Vagina (tissue), 1 donor: ENCODE data around the genes TRPT1, ENSG00000286264 and PPP1R14B.

GRCh38 chr11:63882750-63883220, 34.2 kb downstream of the RCOR2 start:
- PRO-cap = no peak
- RAMPAGE, long total RNA = no peak

DNA sequence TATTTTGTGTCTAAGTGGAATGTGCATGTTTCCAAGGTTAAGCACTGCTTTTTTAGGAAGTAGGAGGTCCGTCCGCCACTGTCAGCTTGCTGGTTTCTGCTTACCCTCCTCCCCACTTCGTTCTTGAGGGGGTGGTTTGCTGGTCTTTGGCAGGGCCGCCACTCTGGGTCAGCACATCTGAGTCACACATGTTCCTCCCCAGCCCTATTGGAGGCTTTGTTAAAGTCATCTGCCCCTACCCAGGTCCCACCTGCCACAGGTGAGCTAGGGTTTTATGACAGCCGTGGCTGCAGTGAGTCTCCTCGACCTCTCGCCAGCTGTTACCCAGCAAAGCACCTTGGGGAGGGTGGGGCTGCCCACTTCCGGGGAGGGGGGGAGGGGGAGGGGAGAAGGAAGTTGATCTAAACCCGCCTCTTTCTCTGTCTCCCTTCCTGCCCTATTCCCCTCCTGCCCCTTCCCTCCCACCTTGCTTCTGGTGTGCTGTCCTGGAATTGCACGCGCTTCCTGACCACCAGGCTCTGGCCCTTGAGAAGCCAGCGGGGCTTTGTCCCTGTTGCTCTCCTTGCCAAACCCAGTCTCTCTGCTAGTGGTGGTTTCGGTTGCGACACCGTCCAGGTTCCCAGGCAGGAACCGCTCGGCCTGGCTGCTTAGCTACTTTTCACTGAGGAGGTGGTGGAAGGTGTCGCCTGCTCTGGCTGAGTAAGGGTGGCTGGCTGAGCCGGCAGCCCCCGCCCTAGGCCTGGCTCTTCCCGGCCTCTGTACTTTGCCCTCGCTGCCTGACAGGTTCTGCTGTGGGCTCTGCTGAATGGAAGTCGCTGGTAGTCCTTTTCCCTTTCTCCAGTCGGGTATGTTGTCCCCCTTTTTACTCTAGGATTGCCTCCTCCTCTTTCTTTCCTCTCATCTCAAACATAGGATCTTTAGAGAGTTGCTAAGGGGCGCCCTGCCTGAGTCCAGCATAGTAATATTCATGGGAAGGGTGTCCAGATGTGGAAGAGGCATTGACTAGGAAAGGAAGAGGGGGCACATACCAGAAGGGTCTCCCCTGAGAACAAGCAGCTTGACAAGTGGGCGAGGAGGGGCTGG, 28.5 kb downstream of the RCOR2 start:
- PRO-cap = no peak
- RAMPAGE, long total RNA = start-site peak on the plus strand centred at position 460 of the sequence, 28 bp wide, 17 reads; start-site peak on the plus strand centred at position 778 of the sequence, 12 bp wide, 21 reads

DNA sequence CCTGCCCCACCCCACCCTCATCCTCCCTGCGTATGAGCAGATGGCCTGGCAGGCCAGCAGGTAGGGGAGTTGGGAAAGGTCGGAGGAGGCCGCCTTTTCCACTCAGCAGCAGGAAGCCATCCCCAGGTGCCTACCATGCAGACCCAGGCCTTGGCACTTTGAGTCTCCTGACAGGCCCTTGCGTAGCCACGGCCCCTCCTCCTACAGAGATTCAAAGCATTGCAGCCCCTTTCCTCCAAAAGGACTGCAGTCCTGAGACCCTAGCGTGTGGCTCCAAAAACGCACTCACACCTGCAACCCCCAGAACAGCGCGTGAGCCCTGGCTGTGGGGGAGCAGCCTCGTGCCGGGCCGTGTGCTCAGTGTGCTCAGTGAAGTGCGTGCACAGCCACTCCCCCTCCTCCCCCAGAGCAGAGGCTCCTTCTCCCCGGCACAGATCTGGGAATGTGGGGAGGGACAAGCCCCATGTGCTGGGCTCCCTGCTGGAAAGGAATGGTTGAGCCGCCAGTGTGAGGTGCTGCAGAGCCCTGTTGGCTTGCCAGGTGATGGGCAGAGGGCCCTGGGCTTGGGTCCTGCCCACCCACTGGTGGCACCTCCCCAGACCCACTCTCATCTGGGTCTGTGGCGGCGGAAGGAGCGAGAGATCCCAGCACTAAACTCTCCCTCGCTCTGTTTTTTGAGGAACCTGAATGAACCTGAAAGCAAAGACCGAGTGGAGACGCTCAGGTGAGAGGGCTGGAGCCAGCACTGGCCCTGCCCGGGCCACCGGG, 9.2 kb downstream of the RCOR2 start:
- PRO-cap = no peak
- RAMPAGE, long total RNA = no peak

DNA sequence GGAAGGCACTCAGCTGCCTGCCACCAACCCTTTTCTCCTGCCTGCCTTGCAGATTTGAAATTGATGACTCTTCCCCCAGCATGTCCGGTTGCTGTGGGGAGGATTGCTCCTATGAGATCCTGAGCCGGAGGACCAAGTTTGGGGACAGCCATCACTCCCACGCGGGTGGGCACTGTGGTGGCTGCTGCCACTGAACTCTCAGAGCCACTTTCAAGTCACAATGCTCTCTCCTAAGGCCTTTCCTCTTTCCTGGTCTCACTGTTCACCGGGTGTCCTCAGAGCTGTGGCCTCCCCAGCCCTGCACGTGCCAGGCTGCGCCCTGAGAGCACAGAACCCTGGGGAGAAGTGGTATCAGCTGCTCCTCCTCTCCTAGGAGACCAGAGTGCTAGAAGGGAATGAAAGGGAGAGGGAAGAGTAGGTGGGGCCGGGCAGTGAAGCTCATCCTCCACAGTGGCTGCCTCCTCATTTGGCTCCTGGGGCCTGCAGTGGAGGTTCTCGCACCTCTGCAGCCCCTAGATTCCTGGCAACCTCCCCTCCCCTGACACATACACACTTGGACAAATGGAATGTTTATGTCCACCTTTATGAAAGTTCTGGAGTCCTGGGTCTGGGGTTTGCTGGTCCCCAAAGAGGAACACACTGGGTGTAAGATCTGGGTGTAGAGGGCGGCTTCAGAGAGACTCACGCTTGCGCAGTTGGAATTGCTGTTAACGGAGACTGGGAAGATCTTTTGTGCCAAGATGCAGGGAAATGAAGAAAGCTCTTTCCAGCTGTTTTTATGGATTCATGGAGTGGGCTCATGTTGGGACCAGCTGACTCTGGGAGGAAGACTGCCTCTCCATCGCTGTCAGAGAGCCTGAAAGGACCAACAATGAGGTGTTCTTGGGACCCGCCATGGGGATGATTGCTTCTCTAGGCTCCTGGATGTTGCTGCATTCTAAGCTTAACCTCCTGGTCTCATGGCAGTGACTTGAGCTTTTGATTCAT, 15.8 kb downstream of the NAA40 start:
- PRO-cap = no peak
- RAMPAGE, long total RNA = start-site peak on the plus strand centred at position 472 of the sequence, 115 bp wide, 11 reads

DNA sequence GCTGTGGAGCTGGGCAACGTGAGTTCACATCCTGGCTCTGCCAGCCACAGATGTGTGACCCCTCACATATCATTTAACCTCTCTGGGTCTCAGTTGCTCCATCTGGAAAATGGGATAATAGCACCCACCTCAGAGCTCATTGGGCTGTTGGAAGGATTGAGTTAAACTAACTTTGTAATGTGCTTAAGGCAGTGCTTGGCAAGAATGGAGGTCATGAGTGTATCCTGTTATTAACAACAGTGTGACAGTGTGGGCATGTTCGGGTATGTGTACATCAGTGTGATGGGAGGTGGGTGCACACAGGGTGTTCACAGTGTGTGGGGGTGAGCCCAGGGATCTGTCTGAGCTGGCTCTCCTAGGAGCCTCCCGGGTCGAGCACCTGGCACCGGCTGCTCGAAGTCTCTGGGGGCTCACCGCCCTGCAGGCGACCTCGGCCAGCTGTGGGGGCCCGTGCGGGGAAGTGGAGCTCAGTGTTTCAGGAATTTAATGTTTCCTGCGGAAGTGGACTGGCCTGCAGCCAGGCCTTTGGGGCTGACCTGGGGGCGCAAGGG, 15.7 kb downstream of the OTUB1 start:
- PRO-cap = no peak
- RAMPAGE, long total RNA = no peak

DNA sequence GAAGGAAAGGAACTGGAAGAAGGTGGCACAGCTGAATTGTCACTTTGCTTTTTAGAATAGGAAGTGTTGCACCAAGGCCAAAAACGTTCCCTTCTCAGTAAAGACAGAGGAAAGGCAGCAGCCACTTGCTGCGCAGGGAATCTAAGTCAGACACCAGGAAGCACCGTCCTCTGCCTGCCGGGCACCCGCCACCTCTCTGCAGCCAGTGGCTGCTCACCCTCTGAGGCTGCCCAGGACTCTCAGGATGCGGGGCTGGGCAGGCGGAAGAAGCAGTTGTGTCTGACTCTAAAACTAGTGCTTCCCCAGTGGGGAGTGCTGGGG, 7.9 kb upstream of the FLRT1 start:
- PRO-cap = no peak
- RAMPAGE, long total RNA = no peak

GRCh38 chr11:64122632-64123439, 43.1 kb downstream of the MACROD1 start:
- PRO-cap = no peak
- RAMPAGE, long total RNA = no peak

DNA sequence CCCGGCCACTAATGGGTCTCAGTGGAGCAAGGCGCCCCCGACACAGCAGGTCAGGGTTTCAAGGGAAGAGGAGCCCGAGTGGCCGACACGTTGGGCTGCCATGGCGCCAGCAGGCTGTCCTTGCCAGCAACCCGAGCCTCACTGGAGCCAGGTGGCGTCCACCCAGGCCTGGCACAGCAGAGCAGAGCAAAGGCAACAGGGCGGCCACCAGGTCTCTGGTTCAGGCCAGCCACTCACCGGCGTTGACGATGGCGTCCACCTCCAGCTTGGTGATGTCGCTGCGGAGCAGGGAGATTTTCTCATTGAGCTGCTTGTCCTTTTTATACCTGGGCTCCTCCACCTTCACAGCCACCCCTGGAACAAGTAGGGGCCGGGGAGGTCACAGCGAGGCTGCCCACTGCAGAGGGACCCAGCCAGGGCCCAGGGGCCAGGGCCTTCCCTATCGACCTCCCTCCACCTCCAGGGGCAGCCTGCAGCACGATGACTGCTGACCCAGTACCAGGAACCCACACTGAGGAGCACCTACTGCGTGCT, 14.8 kb downstream of the MACROD1 start:
- PRO-cap = no peak
- RAMPAGE, long total RNA = no peak

GRCh38 chr11:64207064-64208159, 891 bp downstream of the FERMT3 start:
- PRO-cap = bidirectional peak, plus-strand start at chr11:64207743, minus-strand start at chr11:64207585; bidirectional peak, plus-strand start at chr11:64207980, minus-strand start at chr11:64207825
- RAMPAGE, long total RNA = start-site peak on the plus strand at chr11:64207347-64207491, 7 reads; start-site peak on the plus strand at chr11:64207726-64207763, 5 reads

GRCh38 chr11:64225514-64226428, at the start of gene TRPT1:
TRPT1 (minus strand) TSS chr11:64226186.
- PRO-cap = bidirectional peak, plus-strand start at chr11:64226274, minus-strand start at chr11:64226224
- RAMPAGE, long total RNA = start-site peak on the minus strand at chr11:64226139-64226180, 128 reads; start-site peak on the plus strand at chr11:64226294-64226323, 70 reads

- PRO-cap = bidirectional peak, plus-strand start at chr11:64241095, minus-strand start at chr11:64240892; bidirectional peak, plus-strand start at chr11:64241638, minus-strand start at chr11:64241313
- RAMPAGE, long total RNA = start-site peak on the plus strand at chr11:64240971-64241116, 1,424 reads; start-site peak on the plus strand at chr11:64241623-64241660, 318 reads
Measured at GRCh38 chr11:64240805-64241864, at the start of gene ENSG00000286264. ENSG00000286264 (plus strand) TSS chr11:64241095.

- PRO-cap = bidirectional peak, plus-strand start at chr11:64245956, minus-strand start at chr11:64245911
- RAMPAGE, long total RNA = start-site peak on the minus strand at chr11:64245220-64245260, 24 reads; start-site peak on the plus strand at chr11:64245912-64245924, 6 reads
Measured at GRCh38 chr11:64244985-64246019, 1.4 kb downstream of the PPP1R14B start.

- PRO-cap = bidirectional peak, plus-strand start at chr11:64247031, minus-strand start at chr11:64246915
- RAMPAGE, long total RNA = start-site peak on the minus strand at chr11:64246610-64246629, 18 reads
Measured at GRCh38 chr11:64246144-64247185, at the start of gene PPP1R14B. PPP1R14B (minus strand) TSS chr11:64246943.

GRCh38 chr11:64286377-64286894, 788 bp downstream of the GPR137 start:
- PRO-cap = no peak
- RAMPAGE, long total RNA = no peak

DNA sequence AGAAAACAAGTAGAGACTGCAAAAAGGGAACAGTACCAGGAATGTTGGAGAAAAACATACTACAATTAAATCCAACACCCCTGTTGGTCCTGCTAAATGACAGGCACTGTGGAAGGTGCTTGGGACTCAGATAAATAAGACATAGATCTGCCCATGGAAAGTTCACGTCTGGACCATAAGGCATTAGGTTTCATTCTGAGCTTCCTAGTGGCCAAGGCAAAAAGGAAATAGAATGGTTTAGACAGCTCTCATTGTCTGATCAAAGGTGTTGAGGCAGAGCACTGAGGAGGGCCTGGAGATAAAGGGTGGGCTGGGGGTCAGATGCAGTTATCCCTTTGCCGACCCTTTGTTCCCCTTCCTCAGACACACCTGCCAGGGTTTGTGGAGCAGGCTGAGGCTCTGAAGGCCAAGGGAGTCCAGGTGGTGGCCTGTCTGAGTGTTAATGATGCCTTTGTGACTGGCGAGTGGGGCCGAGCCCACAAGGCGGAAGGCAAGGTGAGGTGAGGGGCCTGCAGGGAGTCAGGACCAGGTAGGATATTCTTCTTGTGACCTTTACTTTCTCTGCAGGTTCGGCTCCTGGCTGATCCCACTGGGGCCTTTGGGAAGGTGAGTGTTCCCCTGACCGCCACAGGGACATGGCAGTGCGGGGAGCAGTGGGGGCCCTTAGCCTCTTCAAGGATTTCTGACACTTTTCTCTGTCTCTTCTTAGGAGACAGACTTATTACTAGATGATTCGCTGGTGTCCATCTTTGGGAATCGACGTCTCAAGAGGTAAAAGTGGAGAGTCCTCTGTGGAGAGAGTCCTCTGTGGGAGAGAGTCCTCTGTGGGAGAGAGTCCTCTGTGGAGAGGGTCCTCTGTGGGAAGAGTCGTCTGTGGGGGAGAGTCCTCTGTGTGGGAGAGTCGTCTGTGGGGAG, 2.6 kb downstream of the PRDX5 start:
- PRO-cap = no peak
- RAMPAGE, long total RNA = no peak

- PRO-cap = no peak
- RAMPAGE, long total RNA = no peak
Measured at GRCh38 chr11:64339325-64339481, 801 bp upstream of the CCDC88B start.

GRCh38 chr11:64354269-64354488, 4.8 kb upstream of the RPS6KA4 start:
- PRO-cap = no peak
- RAMPAGE, long total RNA = no peak

GRCh38 chr11:64357825-64358372, 1.1 kb upstream of the RPS6KA4 start:
- PRO-cap = no peak
- RAMPAGE, long total RNA = no peak

DNA sequence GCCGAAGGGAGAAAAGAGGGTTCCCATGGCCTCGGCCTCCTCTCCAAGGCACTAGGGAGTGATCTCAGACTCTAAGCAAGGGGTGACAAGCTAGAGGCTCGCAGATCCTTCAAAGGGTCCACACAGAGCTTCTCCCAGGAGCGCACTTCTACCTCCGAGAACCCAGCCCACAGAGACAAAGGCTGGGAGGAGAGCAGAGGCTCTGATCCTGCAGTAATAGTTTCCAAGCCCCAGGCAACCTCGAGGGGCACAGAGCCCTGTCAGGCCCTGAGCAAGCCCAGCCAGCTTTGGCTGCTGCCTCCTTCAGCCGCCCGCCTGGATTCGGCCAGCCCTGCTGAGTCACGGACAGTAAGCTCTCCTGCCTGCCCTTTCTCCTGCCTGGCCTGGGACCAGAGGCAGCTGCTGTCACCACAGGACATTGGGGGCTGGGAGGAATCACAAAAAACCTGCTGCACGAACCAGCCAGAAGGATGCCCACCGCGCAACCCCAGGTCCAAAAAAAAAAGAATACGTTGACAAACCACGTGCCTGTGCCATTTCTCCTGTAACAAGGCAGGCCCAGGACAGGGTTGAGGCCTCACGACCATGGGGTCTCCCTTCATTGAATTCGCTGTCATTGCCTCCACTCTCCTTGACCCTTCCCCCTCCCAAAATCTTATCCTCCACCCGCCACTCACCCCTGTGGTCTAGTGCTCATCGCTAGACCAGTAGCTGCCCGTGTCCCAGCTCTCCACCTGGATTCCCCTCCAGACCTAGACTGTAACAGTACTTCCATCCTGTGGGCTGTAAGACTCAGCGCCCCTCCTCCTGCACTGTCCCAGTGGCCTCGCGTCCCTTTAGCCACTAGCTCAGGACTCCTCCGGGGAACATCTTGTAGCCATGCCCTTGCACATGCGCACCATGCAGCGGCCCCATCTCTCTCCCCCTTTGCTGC, 7.6 kb upstream of the SLC22A12 start:
- PRO-cap = no peak
- RAMPAGE, long total RNA = no peak

DNA sequence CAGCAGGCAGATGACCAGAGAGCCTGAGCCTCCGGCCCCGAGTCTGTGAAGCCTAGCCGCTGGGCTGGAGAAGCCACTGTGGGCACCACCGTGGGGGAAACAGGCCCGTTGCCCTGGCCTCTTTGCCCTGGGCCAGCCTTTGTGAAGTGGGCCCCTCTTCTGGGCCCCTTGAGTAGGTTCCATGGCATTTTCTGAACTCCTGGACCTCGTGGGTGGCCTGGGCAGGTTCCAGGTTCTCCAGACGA, 278 bp downstream of the SLC22A12 start:
- PRO-cap = no peak
- RAMPAGE, long total RNA = no peak